Bronchus (tissue), 1 donor: ENCODE data around the genes USP5, C12orf57, PHB2 and C1S.

DNA sequence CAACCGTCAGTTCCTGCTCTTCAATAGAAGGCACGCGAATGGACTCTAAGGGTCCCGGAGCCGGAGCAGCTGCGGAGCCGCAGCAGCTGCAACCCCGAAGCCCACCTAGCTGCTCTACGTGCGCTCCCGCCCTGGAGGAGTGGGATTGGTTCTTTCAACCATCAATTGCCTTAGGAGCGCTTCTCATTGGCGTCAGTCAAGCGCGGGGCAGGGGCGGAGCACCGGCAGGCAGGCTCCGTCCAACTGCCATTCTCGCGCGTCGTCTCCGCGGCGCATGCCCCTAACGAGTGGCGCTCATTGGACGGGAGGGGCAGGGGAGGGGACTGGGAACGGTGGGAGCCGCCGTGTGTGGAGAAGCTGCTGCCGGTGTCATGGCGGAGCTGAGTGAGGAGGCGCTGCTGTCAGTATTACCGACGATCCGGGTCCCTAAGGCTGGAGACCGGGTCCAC lies at the start of gene USP5:
TSS of gene USP5 (plus strand) at position 342 of the 449 bp plus-strand sequence.
- PRO-cap: bidirectional peak, plus-strand start at position 329 of the sequence, minus-strand start at position 107 of the sequence

DNA sequence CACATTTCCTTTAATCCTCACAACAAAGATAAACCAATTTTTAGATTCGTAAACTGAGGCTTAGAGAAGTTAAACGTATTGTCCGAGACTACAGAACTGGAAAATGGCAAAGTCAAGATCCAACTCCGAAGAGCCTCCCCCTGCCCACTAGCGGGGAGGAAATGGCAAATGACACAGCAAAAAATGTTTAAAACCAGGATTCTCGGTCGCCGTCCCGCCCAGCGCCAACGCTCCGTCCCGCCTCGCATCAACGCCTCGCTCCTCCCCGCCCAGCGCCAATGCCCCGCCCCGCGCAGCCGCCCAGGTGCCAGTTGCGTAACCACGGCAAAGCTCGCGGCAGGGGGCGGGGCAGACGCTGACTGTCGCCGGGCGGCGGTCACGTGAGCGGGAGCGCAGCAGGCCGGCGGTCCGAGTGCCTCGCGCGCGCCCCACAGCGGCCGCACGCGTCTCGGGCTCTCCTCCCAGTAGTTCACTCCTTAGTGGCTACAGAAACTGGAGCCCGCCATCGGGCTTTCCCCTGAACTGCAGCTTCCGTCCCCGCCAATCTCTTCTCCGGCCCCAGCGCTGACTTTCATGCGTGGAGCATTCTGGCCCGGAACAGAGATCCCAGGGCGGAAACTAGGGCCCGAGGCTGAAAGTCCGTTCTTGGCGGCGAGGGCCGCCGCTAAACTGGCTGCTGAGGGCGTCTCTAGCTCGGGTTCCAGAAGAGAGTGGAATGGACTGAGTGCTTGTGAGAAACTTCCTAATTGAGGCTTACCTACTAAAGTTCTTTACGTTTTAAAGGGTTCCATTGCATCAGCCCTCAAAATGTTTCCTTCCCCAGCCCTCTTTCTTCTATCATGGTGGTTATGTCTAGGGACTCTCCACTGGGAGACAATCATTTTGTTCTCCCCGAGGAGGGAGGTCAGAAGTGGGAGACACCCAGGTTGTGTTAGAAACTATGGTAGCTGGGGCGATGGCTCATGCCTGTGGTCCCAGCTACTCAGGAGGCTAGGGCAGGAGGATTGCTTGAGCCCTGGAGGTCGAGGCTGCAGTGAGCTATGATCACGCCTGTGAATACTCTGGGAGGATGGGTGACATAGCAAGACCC lies 13.4 kb upstream of the LRRC23 start:
- PRO-cap: bidirectional peak, plus-strand start at position 362 of the sequence, minus-strand start at position 162 of the sequence

- PRO-cap: bidirectional peak, plus-strand start at chr12:6901047, minus-strand start at chr12:6900846
These were observed 3.8 kb upstream of the LRRC23 start for GRCh38 chr12:6900740-6901207.

- PRO-cap: no peak
These were observed 2.4 kb upstream of the C12orf57 start for GRCh38 chr12:6941331-6941817.

- PRO-cap: bidirectional peak, plus-strand start at chr12:6943623, minus-strand start at chr12:6943530; bidirectional peak, plus-strand start at chr12:6944023, minus-strand start at chr12:6944168
These were observed at the start of gene C12orf57 for GRCh38 chr12:6943189-6944377. Gene C12orf57 (plus strand): TSS chr12:6944022.

DNA sequence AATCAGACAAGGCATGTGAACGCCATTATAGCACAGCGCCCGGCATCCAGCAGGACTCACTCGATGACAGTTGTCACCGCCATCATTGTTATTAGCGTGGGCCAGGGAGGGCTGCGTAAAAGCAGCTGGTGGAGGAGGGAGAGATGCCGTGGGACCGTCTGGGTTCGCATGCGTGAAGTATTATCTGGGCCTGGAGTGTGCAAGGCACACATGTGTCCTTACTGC lies 315 bp upstream of the PTPN6 start:
- PRO-cap: no peak

DNA sequence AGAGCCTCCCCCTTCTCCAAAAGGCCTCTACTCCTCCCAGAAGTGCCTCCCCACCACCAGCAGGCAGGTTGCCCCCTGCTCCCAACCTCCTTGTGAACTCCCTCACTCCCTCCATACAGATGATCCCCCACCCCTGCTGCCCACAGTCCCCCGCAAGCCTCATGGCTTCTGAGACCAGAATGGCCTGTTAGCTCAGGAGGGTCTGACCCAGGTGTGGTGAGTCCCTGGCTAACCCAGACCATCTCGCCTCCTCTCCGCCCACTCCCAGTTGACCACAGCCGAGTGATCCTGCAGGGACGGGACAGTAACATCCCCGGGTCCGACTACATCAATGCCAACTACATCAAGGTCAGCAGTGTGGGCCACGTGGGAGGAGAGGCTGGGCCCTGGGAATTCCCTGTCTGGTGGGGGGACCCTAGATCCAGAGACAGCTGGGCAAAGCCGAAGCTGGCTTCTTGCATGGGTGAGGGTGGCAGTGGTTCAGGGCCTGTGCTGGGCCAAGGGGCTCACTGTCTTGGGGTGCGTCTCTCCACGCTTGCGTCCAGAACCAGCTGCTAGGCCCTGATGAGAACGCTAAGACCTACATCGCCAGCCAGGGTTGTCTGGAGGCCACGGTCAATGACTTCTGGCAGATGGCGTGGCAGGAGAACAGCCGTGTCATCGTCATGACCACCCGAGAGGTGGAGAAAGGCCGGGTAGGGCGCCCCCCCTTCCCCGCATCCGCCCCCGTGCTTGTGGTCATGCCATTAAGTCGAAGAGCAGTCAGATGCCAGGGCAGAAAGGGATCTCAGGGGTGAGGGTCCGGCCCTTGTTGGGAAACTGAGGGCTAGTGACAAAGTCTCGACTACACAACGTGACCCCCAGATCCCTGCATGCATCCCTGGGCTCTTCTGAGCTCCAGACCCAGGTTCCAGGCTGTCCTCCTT lies 5.0 kb downstream of the PTPN6 start:
- PRO-cap: no peak

- PRO-cap: no peak
These were observed 5.9 kb downstream of the PTPN6 start for GRCh38 chr12:6956952-6957648.

DNA sequence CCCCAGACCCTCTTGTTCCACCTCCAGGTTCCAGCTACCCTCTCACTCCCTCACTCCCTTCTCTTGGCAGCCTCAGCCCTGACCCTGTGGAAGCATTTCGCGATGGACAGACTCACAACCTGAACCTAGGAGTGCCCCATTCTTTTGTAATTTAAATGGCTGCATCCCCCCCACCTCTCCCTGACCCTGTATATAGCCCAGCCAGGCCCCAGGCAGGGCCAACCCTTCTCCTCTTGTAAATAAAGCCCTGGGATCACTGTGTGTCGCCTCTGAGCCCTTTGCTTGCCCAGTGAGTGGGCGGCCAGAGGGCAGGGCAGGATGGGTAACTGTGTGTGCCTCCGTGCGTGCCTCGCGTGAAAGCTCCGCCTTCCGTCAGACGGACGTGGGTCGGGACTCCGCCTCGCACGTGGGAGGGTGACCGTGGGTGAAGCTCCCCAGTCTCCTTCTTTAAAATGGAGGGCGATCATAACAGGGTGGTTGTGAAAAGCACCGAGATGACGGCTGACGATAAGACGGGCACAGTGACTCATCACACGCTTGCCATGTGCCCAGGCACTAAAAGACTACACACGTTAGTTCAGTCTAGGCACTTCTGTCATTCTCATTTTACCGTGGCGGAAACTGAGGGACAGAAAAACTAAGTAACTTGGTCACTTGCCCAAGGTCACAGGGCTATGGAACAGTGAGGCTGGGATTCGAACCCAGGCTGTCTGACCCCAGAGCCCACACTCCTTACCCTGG lies 9.2 kb downstream of the PHB2 start:
- PRO-cap: bidirectional peak, plus-strand start at position 375 of the sequence, minus-strand start at position 355 of the sequence

- PRO-cap: bidirectional peak, plus-strand start at chr12:6963741, minus-strand start at chr12:6963591
These were observed 7.1 kb downstream of the PHB2 start for GRCh38 chr12:6963442-6963685.

GRCh38 chr12:6970001-6970996 lies at the start of gene PHB2:
Gene PHB2 (minus strand): TSS chr12:6970664.
- PRO-cap: bidirectional peak, plus-strand start at chr12:6970913, minus-strand start at chr12:6970650

GRCh38 chr12:7010086-7010584 lies 8.1 kb downstream of the LPCAT3 start:
- PRO-cap: no peak

DNA sequence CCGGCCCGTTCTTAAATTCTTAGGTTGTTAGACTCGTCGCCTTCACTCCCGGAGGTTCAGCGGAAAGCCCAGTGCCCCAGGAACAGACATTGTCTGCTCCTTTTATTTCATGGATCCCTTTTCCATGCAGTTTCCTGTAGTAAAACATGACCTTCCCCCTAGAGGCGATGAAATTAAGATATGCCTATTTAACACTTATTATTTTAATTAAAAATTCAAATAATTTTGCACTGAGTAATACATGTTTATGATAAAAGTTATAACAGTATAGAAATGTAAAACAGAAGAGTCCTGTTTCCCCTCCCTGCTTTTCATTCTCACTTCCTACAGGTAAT lies 682 bp upstream of the LPCAT3 start:
- PRO-cap: bidirectional peak, plus-strand start at position 45 of the sequence, minus-strand start outside the sequence

- PRO-cap: unidirectional peak, plus-strand start at chr12:7060729
These were observed at the start of gene C1S for GRCh38 chr12:7060105-7061011. Gene C1S (plus strand): TSS chr12:7060718.

- PRO-cap: no peak
These were observed 2.9 kb downstream of the C1R start for GRCh38 chr12:7089079-7090008.

- PRO-cap: no peak
These were observed 1.8 kb upstream of the C1R start for GRCh38 chr12:7093682-7094714.

DNA sequence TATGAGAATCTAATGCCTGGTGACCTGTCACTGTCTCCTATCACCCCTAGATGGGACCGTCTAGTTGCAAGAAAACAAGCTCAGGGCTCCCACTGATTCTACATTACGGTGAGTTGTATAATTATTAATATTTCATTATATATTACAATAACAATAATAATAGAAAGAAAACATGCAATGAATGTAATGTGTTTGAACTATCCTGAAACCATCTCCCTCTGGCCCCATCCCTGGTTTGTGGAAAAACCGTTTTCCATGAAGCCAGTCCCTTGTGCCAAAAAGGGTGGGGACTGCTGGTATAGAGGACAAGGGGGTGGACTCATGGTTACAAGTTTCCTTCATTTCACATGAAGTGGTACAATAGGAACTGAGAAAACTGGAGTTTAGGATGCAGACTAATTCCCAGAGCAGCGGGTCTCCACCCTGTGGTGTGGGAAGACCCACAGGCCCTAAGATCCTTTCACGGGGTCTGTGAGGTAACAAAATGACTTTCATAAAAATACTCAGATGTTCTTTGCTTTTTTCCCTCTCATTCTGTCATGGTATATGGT lies 3.0 kb upstream of the C1RL start:
- PRO-cap: no peak

GRCh38 chr12:7136747-7137256 lies 6.6 kb downstream of the CLSTN3 start:
- PRO-cap: no peak

- PRO-cap: no peak
These were observed 10.7 kb downstream of the CD163 start for GRCh38 chr12:7492644-7493449.

DNA sequence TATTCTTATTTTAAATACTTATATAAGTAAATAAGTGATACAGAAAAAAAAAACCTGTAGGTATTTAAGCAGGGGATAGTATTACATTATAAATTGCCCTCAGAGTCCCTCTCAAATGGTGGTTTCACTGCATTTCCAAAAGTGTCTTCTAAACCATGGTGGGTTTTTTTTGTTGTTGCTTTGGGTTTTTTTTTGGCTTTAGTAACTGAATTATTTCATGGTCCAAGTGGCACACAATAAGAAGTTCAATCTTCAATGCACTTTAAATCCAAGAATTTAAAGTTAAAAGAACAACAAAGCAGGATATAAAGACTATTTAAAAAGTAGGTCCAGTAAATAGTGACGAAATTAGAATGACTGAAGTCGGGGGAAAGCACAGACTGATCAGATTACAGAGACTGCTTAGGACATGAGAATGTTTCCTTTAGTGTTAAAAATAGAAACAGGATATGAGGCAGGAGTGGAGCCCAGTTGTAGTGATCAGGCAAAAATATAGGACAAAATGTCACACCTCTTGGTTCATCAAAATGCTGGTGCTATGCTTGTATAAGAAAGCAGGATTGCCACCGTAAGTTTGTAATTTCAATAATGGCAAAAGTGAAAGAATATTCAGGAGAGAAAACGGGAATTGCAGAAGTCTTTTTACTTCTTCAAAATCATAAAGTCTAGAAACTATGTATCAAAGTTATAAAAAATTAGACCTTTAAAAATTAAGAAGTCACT lies 52.1 kb upstream of the CD163 start:
- PRO-cap: no peak